ENCODE measurements around a stretch of chr5.

GRCh38 chr5:151096044-151096763, 15.4 kb upstream of the TNIP1 start:
- RRBS, 2 experiments, result no CpG with 5 or more reads among the region's 15 CpGs

DNA sequence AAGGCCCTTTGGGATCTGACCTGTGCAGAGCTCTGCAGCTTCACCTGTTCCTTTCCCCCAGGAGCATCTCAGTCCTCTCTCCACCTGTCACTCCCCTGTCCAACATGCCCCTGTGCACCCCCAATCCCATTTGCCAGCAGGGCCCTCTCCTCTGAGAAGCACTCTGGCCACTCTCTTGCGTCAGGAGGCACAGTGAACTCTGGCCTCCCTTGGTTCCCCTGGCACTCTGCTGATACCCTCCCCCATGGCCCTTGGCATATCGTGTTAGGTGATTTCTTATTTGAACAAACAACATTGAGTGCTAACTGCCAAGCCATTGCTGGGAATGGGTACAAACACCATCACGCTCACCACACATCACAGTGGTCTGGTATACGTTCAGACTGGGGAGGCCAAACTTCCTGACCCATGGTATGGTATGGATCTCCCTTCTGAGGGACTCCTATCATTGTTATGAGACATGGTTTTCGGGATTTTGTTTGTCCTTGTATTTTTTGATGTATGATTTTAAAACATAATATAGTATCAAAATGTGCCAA, 21.0 kb upstream of the TNIP1 start:
- RRBS, 2 experiments, result no CpG with 5 or more reads among the region's 5 CpGs

- RRBS, 2 experiments, result no CpG with 5 or more reads among the region's 8 CpGs
Measured at GRCh38 chr5:151125337-151125941, 32.1 kb downstream of the ANXA6 start.

- RRBS, 2 experiments, result no CpG with 5 or more reads among the region's 7 CpGs
Measured at GRCh38 chr5:151155458-151156033, 2.0 kb downstream of the ANXA6 start.

DNA sequence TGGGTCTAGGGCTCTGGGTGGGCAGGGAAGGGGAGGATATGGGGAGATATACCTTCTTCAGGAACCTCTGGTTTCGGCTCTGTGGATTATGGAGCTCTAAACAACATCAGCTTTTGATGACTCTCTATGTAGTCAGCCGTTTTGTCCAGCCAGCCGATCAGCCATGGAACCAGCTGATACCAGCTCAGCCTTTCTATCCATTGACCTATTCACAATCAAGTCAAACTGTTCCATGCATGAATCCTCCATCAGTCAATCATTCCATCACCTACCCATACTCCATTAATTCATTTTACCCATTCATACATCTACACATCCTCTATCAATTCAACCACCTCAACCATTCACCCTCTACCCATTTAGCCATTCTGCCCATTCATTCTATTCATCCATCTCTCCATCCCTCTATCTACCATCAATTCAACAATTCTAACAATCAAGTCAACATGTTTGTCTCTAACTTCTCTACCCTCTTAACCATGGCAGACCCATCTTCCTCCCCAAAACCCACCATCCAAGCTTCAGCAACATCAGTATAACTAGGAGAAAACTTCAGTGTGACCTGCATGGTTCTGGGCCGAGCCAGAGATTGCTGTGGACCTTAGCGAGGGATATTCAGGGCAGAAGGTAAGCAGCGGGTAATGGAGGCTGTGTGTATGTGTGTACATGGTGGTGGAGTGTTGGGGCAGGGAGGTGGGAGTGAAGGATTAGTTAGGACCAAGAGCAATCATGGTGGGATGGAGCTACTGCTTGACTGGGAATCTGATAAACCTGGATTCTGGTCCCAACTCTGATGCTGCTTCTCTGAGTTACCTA, 20.4 kb upstream of the ANXA6 start:
- RRBS, 2 experiments, result no CpG with 5 or more reads among the region's 6 CpGs

GRCh38 chr5:151215174-151215702, 8.7 kb downstream of the CCDC69 start:
- RRBS, 2 experiments, result no CpG with 5 or more reads among the region's 5 CpGs

- RRBS, 2 experiments, result no CpG with 5 or more reads among the region's 8 CpGs
Measured at GRCh38 chr5:151222914-151223587, 841 bp downstream of the CCDC69 start.

- RRBS, 2 experiments, result no CpG with 5 or more reads among the region's 4 CpGs
Measured at GRCh38 chr5:151230014-151230434, 6.1 kb upstream of the CCDC69 start.

DNA sequence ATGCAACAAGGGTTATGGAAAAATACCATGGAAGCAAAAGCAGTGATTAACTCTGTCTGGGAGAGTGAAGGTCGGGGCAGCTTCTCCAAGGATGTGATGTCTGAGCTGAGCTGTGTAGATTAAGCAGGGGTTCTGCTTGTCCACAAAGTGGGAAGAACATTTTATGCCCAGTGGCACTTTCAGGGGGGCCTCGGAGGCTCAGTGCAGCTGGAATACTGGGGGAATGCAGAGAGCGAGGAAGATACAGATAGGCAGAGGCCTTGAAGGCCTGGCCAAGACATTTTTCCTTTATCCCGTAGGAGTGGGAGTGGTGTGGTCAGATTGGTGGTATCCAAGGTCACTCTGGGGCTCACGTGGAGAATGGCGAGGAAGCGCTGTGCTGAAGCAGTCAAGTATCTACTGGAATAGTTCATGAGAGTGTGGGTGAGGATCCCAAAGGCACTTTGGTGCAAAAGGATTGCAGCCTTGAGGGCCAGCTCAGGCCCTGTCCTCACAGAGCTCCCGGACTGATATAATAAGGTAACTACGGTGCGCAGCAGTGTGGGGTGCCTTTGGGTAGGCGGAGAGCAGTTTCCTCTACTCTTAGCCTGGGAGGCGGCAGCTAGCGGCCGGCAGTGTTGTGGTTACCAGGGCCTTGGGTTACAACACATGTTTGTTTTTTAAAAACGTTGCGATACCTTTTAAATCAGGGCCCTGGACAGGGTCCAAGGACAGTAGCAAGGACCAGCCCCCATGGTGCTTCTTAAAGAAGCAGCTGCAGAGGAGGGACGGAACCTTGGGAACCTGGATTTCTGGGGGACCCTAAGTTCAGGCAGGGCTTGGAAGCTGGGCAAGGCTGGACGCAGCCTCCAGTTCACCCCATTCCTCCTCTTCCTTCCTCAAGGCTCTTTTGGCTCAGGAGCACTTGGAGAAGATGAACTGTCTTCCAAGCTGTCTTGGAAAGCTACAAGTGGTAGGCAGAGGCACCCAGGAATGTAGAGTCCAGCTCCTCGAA, 10.8 kb upstream of the CCDC69 start:
- RRBS, 2 experiments, result 45% methylated on average over 6 of the region's 19 CpGs; no CpG with 5 or more reads in 1 of the 2 experiments

DNA sequence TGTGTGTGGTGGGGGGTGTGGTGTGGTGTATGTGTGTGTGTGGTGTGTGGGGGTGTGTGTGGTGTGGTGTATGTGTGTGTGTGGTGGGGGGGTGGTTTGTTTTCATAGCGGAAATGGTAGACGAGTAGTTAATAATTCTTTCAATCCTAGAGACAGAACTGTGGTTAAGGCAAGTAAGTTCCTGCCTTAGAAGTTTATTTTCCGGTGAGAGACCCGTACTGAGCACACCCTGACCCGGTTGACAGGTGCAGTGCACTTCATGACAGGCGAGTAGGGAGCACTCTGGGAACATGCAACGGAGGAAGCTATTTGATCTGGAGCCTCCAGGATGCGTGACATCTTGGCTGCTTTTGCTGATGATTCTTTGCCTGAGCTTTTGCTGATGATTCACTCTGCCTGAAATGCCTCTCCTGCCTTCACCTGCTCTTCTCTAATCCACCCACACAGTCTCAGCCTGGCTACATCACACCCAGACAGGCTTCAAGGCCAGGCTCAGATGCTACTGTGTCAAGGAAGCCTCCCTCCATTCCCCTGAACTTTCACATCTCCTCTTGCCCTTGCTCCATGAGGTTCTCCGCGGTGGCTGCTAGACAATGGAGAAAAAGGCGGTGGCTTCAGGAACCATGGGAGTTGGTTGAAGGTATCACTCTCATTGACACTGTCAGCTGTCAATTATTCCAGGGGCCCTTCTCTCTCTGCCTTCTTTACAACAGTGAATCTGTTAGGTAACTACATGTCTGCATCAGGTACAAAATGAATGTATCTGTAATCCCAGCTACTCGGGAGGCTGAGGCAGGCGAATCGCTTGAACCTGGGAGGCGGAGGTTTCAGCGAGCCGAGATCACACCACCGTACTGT, 22.0 kb upstream of the FAT2 start:
- RRBS, 2 experiments, result no CpG with 5 or more reads among the region's 18 CpGs

- RRBS, 2 experiments, result no CpG with 5 or more reads among the region's 3 CpGs
Measured at GRCh38 chr5:151620139-151620415, 28.9 kb upstream of the FAT2 start.

DNA sequence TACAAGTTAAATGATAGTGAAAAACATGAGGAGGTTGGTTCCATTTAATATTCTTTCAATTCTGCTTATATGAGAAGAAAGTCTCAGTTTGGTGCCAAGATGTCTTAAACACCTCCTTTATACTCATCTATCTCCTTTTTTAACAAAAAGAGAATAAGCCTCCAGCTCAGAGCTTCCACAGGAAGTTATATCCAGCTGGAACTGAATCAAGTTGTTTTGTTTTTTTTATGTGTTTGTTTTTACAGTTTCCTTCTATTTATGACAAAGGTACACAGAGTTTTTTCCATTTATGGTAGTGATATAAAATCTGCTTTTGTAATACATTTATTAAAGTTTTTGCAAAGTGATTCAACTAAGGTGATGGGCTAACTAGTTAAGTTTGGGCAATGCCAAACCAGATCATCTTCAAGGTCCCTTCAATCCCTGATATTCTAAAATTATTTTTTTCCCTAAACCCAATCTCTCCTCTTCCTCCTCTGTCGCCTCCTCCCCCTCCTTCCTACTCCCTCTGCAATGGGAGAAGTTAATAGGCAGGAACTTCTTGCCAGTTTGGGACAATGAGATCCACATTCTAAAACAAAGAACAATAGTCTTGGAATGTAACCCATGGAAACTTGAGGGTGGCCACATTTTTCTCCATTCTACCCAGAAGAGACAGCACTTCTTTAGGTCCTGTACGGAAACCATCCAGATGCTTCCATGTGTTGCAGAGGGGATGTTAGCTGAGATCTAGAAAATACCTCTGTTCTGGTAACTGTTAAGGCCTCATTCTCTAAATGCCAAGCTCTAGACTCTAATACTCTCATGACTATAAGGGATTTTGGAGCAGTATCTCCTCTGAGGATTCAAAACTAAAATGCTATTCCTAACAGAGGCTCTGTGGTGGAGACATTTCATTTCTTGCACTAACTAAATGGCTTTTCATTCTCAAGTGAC, 10.1 kb downstream of the SPARC start:
- RRBS, 2 experiments, result no CpG with 5 or more reads among the region's 2 CpGs

DNA sequence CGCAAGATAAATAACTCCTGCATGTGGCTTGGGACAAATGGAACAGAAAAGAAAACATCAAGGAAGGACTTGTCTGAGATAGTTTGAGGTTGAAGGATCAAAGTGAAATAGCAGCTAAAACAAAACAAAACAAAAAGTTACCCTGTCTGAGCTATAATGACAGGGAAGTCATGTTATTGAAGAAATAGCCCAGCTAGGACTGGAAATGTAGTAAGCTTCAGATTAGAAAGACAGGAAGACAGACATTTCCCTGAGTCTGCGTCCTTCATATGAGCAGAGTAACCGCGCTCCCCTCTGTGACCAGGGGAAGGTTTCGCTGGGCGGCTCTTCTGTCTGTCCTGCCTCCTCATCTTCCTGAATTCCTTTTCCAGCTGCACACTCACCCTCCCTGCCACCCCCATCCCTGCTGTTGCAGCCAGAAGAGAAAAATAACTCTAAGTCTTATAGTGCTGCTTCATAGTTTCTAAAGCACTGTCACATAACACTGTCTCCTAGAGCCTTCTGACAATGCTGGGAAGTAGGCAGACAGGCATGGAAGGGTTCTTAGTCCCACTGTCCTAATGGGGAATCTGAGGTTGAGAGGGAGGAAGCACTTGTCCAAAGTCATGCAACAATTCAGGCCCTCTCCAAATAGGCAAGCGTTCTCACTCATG, 8.6 kb downstream of the SPARC start:
- RRBS, 2 experiments, result no CpG with 5 or more reads among the region's 7 CpGs

- RRBS, 2 experiments, result no CpG with 5 or more reads among the region's 8 CpGs
Measured at GRCh38 chr5:151685460-151686325, 1.0 kb downstream of the SPARC start.

DNA sequence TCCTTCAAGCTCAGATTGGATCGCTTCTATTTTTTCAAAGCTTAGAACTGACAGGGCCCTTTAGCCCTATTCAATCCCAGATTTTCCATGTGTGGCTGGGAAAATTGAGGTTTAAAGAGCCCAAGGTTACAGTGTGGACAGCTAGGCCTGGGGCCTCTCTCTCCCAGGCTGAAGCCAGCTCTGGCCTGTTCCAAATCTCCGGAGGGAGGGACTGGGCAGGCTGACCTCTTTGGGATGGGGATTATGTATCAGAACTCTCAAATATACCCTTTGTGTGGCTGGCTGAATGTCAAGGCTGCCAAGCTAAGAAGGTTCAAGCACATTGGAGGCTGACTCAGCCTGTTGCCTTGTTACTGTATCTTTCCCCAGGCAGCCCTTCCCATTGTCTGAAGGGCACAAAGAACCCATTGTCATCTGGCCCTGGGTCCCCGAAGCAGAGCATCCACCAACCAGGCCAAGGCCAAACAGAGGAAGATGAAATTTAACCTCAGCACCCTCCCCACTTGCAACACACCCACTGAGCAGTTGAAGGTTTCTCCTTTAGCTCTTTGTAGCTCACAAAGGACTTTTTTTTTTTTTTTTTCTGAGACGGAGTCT, 7.3 kb upstream of the SPARC start:
- RRBS, 2 experiments, result no CpG with 5 or more reads among the region's 4 CpGs

DNA sequence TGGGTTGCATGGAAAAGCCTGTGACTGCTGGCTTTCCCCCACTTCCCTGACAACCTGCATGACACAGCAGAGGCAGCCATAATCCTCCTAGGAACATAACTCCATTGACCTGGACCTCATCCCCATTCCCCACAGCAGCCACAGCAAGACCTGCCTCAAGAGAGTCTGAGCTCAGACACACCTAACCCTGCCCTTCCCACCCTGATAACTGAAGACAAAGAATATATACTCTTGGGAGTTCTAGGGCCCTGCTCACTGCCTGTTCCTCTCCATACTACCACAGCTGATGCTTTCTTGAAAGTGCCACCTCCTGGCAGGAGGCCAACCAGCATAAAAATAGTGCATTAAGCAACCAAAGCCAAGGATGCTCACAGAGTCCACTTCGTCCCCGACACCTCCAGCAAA, 23.7 kb downstream of the FAM114A2 start:
- RRBS, 2 experiments, result no CpG with 5 or more reads among the region's 2 CpGs

GRCh38 chr5:154206389-154206908, 15.9 kb downstream of the GALNT10 start:
- RRBS, 2 experiments, result no CpG with 5 or more reads among the region's 9 CpGs

GRCh38 chr5:154352656-154353091, 93.1 kb upstream of the SAP30L start:
- RRBS, 2 experiments, result no CpG with 5 or more reads among the region's 7 CpGs

DNA sequence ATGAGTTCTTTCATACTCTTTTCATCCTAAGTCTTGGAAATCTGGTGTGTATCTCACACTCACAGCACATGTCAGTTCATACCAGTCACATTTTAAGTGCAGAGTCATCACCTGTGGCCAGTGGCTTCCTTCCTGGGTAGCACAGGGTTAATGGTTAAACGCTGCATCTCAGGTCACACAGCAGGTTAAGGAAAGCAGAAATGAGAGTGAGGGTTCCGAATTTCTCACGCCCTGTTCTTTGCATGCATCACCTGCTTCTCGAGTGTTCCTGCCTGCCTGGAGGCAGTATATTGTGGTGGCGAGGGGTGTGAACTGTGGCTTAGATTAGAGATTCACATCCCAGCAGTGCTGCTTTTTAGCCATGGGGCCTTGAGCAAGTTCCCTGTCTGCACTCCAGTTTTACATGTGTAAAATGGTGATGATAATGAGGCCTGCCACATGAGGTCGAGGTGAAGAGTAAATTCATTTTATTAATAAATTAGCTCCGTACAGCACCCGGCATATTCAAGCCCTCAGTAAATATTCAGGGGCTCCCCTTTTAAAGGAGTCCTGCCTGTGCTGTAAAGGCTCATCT, 61.3 kb upstream of the SAP30L start:
- RRBS, 2 experiments, result no CpG with 5 or more reads among the region's 8 CpGs

GRCh38 chr5:154398145-154398364, 47.7 kb upstream of the SAP30L start:
- RRBS, 2 experiments, result no CpG with 5 or more reads among the region's 2 CpGs